Paraaortic lymph node (tissue), 1 donor: ENCODE results near the genes AGTRAP and C1orf167.

DNA sequence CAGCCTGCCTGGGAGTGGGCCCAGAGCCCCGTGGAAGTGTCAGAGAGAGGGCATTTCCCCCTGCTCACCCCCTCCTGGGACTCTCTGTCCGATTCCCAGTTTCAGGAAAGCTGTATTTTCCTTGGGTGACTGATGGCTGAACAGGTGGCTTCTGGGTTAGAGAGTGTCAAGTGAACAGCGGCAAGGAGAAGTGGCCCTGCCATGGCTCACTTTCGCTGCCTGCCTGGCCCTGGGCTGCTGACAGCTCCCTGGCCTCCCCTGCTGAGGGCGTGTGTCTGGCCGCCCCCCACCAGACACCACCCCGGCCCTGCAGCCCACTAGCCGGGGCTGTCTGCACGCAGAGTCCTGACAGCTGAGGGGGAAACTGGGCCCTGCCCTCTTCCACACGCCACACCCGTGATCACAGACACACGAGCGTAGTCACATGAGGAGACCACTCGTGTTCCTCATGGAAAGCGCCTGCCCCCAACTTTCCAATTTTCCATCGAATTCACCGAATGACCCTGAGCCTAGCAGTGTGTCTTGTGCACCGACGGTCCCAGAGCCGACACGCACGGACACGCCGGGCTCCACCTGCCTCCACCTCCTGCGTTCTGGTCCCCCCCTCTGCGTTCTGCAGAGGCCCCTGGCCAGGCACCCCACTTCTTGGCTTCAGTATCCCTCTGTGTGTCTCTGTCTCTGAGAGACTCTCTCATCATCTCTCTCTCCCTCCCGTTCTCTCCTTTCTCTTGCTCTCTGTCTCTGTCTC lies 60.6 kb upstream of the CASZ1 start:
- PRO-cap, result no peak

- PRO-cap, result no peak
Measured at GRCh38 chr1:10960289-10960754, 21.6 kb downstream of the C1orf127 start.

DNA sequence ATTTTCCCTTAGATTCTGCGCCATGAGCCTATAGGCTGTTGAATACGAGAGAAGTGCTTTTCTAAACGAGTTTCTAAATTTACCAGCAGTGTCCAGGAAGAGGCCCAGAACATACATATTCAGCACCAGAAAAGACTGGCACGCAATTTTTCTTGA lies 700 bp upstream of the SRM start:
- PRO-cap, result no peak

- PRO-cap, result no peak
Measured at GRCh38 chr1:11250716-11251424, 11.5 kb downstream of the MTOR start.

GRCh38 chr1:11262000-11262361 lies 370 bp downstream of the MTOR start:
- PRO-cap, result no peak

- PRO-cap, result bidirectional peak, plus-strand start at chr1:11262837, minus-strand start at chr1:11262539
Measured at GRCh38 chr1:11262746-11262999, 322 bp upstream of the MTOR start.

- PRO-cap, result no peak
Measured at GRCh38 chr1:11501368-11501661, 22.4 kb downstream of the DISP3 start.

- PRO-cap, result no peak
Measured at GRCh38 chr1:11504952-11505344, 26.0 kb downstream of the DISP3 start.

DNA sequence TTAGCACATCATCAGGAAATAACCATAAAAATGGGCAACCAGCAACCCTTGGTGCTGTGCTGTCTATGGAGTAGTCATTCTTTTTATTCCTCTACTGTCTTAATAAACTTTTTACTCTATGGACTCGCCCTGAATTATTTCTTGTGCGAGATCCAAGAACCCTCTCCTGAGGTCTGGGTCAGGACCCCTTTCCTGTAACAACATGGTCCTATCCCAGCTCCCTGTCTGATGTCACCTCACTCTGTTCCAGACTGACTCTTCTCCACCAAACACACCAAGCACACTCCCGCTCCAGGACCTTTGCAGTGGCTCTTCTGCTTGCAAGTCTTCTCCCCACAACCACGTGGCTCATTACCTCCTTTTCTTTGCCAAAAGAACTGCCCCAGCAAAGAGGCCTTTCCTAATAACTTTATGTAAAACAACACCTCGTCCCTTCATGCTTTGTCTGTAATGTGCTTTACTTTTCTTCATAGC lies 1.8 kb upstream of the DRAXIN start:
- PRO-cap, result no peak

DNA sequence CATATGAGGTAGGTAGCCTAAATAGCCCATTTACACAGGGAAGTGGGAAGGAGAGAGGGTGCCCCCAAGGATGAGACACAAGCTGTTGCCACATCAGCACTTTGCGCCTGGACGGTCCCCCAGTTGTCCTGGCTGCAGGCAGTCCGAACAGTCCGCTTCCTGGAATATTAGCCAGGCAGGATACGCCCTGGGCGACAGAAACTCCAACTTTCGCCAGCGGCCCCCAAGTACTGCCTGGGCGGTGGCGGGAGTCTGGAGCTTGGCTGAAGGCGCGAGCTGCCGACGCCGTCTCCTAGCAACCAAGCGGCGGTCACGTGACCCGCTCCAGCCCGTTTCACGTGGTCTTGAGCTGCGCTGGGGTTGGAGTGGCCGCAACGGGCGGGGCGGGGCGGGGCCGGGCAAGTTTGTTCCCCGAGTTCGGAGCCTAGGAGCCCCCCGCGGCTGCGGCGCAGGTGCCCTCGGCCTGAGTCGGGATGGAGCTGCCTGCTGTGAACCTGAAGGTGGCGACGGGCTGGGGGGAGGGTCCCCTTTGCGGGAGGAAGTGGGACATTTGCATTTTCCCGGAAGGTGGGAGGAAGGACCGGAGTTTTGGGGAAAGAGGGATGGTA lies at the start of gene AGTRAP:
TSS of gene AGTRAP (plus strand) at position 401 of the 608 bp plus-strand sequence.
- PRO-cap, result bidirectional peak, plus-strand start at position 407 of the sequence, minus-strand start at position 232 of the sequence

GRCh38 chr1:11761834-11762459 lies at the start of gene C1orf167:
Gene C1orf167, plus strand, starts transcription at chr1:11762193.
- PRO-cap, result no peak

DNA sequence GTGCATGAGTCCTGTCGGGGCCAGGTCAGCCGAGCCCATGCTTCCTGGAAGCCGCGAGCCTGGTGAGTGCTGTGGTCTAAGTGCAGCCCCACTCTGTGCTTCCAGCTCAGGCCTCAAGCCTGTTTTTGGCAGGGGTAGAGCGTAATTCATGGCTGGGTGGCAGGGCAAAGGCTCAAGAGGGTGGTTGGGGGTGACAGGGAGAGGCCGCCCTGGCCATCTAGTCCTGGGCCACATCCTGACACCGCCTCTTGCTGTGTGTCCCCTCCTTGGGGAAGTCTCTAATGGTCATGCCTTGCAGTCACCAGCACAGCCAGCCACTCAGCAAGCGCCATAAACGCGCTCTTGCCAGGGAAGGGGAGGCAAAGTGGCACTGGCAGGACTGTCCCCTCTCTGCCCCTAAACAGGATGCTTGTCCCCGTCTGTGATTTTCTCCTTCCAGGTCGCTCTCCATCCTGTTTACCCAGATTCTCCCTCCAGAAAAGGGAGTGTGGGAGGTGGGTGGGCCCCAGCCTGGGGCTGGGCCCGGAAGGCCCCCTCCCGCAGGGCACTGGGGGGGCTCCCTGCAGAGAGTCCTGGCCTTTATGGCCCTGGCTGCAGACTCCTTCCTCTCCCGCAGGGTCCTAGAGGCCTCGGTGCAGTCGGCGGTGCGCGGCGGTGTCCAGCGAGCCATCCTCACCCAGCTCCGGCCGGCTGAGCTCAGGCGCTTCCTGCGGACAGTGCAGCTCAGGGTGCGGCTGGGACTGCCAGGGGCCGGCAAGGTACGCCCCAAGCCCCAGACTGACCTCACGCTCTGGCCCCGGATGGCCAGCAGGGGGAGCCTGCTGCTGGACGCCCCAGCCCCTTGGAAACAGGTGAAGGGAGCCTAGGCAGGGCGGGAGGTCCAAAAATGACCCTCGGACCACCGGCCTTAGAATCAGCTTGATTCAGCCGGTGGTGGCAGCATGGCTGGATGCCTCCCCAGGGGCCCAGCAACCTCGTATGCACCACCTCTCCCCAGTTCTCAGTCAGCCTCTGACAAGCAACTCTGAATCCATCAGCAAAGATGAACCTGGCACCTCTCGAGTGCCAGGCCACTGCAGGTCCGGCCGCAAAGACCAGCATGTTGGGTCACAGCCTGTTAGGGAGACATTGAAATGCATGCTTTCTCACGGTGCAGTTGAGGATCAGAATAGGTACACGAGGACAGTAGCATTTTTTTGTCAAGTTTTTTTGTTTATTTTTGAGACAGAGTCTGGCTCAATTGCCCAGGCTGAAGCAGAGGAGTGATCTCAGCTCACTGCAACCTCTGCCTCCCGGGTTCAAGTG lies 20.8 kb downstream of the MTHFR start:
- PRO-cap, result no peak

DNA sequence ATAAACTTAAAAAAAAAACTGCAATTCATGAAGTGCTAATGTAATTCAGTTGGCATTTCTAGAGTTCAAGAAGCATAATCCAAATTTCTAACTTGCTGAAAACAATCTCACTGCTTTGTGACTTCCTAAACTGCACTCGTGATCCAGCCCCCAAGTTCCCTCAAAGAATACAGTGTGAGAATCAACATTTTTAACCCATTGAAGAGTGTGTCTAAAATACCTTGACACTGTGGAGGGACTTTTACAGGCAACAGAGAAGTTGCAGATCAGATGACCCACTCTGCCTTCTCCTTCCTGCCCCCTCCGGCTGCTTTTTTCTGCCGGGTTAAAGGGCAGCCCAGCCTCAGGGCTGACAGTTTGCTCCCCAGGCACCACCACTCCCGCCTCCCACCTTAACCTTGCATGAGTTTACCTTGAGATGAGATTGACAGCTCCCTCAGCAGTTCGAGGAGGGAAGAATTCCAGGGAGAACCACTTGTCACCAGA lies 3.3 kb downstream of the MTHFR start:
- PRO-cap, result unidirectional peak, plus-strand start at position 355 of the sequence

DNA sequence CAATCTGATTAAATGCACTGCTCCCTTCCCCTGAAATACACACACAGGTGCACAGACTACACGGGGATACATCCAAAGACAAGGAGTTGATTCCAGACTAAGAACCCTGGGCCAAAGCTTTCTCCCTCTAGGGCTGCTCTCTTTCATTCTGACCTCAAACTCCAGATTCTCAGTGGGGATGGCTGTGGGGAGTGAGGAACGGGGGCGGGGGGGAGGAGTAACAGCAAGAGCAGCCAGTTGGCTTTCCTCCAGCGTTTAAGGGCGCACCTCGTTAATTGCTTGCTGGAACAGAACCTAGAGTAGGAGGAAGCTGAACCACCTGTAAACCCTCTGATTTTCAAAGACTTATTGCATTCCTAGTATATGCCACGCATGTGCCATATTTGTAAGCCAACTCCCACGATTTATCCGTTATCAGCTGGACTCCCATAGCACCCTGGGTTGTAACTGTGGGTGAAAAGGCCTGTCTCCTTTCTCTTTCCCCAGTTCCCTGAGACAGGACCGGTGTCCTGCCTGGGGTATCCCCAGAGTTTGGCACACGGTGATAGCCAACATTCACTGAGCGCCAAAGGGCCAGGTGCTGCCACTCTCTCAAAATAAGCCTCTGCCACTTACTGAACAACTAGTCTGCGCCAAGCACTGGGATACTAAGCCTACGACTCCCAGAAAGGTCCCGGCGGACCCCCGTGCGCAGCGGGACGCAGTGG lies 879 bp downstream of the MTHFR start:
- PRO-cap, result bidirectional peak, plus-strand start at position 285 of the sequence, minus-strand start at position 150 of the sequence

GRCh38 chr1:11873904-11874670 lies 15.3 kb upstream of the NPPB start:
- PRO-cap, result no peak

DNA sequence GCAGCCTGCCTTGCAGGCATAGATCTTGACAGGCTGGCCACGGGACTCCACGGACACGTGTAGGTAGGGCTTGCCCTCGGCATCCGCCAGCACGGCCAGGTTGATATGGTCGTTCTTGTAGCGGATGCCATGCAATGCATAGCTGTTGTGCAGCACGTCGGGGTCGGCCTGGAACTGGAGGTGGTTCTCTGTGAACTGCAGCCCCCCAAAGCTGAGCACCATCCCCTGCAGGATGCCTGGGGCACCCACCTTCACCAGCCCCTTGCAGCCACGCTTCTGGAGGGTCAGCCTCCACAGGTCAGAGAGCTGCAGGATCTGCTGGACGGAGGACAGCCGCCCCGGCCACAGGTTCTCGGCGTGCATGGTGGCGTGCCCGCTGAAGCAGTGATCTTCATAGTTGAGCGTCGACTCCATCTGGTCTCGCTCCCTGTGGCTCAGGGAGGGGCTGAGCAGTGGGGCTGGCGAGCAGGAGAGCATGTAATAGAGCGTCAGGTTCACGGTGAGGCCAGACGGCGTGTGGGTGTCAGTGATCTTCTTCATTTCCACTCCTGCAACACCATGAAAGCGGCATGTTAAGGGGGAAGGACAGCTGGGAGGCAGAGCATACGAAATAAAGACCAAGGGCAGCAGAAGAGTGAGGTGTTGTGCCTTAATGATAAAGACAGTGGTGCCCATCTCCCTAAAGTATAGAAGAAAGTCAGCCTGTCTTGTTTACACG lies 3.1 kb downstream of the KIAA2013 start:
- PRO-cap, result no peak

- PRO-cap, result no peak
Measured at GRCh38 chr1:11967235-11967674, 13.0 kb upstream of the MFN2 start.

- PRO-cap, result no peak
Measured at GRCh38 chr1:11998638-11999267, 18.5 kb downstream of the MFN2 start.

- PRO-cap, result no peak
Measured at GRCh38 chr1:12130524-12131164, 36.1 kb upstream of the TNFRSF1B start.

GRCh38 chr1:12143195-12144462 lies 23.2 kb upstream of the TNFRSF1B start:
- PRO-cap, result bidirectional peak, plus-strand start at chr1:12143887, minus-strand start at chr1:12143799